REH cell (cell line): ENCODE measurements around a stretch of chr6.

DNA sequence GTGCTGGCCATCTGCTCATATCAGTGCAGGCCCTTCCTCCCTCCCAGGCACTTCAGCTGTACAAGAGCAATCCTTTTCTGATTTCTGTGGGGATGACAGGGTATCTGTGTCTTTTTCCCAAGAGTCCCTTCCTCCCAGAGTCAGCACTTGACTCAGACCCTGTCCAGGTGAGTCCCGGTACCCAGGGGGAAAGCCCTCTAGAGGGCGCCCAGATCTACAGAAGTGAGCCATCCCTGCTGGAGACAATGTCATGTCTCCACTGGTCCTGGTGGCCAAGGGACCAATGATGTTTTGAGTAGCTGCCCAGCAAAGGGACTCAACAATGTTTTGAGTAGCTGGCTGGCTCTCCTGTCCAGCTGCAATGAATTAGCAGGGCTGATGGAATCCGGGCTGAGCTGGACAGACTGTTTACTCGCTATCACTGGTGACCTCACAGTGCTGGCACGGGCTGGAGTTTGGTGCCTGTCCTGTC is 23.6 kb downstream of the LRP11 start:
- PRO-cap = no peak

DNA sequence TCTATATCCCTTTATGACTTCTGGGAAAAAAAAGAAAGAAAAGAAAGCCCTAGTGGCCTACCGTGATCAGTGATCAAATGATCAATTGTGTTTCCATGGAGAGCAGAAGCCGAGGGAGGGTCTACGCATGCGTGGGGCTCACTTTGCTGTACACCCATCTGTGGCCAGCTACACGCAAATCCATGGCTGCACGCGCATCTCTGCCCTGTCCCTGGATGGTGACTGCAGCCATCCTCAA is 695 bp upstream of the ULBP3 start:
- PRO-cap = no peak

DNA sequence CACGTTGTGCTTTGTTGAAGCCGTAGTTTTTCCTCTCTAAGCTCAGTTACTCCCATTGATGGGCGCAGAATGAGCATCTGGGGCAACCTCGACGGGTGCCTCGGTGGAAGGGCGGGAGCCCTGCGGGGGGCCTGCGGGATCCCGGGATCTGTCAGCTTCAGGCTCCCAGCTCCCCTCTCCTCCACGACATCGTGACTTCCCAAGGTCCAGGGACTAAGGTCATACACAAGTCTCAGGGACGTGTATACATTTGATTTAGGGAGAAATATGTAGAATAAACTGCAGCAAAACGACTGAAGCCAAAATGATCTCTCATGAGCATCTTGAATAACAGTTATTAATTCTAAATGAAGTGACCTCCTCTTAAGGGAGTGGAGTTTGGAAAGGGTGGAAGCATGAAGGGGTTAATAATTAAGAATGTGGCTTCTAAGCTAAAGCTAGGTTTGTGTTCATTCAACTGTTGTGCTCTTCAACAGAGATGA is 1.3 kb downstream of the PPP1R14C start:
- PRO-cap = no peak

- PRO-cap = no peak
These were observed 4.3 kb downstream of the IYD start for GRCh38 chr6:150372859-150373688.

- PRO-cap = no peak
These were observed 34.4 kb downstream of the IYD start for GRCh38 chr6:150403113-150403793.

GRCh38 chr6:150457166-150457910 is 88.5 kb downstream of the IYD start:
- PRO-cap = no peak

DNA sequence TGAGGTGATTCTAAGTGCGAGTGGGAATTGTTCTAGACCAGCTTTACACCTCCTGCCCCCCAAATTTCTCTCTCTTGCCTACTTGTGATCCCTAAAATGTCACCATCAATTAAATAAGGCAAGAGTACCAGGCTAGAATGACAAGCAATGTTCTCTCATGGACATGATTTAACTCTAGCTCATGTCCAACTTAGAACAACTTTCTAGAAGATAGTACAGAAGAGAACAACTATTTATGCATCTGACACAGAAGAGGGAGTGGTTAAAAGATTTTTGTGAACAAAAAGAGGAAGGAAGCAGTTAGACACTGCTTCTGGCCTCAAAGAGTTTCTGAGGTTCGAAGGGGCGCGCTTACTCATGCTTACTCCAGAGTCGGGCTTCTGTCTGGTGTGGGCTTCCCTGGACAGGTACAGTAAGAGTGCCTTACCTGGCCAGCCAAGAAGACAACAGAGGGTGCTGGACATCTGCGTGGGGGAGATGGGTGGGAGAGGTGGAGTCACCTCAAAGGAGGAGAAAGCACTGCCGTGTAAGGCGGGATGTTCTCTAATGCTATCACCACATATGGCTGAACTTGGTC is 25.3 kb upstream of the PLEKHG1 start:
- PRO-cap = unidirectional peak, plus-strand start at position 322 of the sequence

- PRO-cap = no peak
These were observed 3.4 kb upstream of the PLEKHG1 start for GRCh38 chr6:150596177-150596832.

DNA sequence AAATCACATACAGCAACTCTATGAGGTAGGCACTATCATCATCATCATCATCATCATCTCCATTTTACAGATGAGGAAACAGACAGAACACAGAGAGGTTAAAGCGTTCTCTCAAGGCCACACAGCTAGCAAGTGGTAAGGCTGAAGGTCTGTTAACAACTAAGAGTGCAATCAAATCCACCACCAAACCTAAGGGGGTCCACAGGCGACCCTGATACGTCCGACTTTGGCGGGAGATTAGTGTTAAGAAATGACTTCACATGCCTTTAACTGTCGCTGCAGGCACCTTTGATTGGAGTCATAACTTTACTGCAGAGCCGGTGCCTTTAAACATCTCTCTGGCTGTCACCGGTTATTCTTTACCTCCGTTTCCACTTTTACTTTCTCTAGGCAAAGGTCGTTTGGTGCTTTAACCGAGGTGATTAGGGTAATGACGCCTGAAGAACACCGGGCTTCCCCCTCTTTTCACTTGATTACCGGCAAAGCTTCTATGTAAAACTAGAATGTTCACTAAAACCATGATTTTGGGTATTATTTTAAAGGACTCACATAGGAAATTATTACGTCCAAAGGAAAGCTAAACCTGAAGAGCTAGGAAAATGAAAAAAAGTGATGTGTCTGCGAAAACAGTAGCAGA is 584 bp upstream of the PLEKHG1 start:
- PRO-cap = no peak

GRCh38 chr6:150640577-150640973 is 40.9 kb downstream of the PLEKHG1 start:
- PRO-cap = no peak

DNA sequence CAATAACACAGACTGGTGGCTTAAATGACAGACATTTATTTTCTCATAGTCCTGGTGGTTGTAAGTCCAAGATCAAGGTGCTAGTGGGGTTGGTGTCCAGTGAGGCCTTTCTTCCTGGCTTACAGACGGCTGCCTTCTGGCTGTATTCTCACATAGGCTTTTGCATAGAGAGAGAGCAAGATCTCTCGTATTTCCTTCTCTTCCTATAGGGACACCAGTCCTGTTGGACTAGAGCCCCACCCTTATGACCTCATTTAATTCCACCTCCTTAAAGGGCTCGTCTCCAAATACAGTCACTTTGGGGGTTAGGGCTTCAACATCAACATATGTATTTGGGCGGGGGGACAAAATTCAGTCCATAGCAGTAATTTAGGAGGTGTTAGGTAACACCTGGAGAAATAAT is 105.0 kb downstream of the PLEKHG1 start:
- PRO-cap = no peak

GRCh38 chr6:150775647-150776367 is 89.7 kb upstream of the MTHFD1L start:
- PRO-cap = no peak

DNA sequence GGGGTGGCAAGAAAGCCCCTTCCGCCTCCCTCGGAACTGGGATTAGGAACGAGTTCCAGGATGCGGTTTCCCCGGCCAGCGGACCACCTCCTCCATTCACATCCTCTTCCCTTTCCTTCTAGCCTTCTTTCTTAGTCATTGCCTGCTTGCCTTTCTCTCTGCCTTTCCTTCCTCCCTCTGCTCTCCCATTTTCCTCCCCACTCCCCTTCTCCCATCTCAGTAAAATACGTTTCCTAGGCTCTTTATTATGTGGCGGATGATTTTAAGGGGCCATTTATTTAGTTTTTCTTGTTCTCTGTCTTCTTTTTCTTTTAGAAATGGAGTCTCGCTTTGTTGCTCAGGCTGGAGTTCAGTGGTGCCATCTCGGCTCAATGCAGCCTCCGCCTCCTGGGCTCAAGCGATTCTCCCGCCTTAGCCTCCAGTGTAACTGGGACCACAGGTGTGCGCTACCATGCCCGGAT is 1.4 kb downstream of the MTHFD1L start:
- PRO-cap = no peak

DNA sequence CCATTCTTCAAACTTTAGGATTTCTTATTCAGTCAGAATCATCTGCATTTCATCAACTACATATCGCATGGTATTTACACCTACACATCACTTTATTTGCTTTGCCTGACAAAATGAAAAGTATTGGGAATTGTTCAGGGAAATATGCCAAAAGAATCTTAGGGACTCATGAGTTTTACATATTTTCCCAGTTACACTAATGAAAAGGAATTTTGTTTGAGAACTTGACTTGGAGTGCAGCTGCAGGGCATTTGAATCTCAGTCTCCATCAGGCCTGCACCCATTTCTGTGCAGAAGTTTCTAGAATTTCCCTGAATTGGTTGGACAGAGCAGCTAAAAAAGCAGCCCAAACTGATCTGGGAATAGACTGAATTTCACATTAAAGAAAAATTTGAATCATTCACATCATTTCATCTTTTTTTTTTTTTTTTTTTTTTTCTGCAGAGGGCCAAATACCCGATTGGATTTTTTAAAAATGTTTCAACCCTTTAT is 65.4 kb downstream of the MTHFD1L start:
- PRO-cap = no peak

GRCh38 chr6:150987396-150988030 is 122.0 kb downstream of the MTHFD1L start:
- PRO-cap = no peak

- PRO-cap = no peak
These were observed 98.1 kb upstream of the AKAP12 start for GRCh38 chr6:151141559-151142077.

DNA sequence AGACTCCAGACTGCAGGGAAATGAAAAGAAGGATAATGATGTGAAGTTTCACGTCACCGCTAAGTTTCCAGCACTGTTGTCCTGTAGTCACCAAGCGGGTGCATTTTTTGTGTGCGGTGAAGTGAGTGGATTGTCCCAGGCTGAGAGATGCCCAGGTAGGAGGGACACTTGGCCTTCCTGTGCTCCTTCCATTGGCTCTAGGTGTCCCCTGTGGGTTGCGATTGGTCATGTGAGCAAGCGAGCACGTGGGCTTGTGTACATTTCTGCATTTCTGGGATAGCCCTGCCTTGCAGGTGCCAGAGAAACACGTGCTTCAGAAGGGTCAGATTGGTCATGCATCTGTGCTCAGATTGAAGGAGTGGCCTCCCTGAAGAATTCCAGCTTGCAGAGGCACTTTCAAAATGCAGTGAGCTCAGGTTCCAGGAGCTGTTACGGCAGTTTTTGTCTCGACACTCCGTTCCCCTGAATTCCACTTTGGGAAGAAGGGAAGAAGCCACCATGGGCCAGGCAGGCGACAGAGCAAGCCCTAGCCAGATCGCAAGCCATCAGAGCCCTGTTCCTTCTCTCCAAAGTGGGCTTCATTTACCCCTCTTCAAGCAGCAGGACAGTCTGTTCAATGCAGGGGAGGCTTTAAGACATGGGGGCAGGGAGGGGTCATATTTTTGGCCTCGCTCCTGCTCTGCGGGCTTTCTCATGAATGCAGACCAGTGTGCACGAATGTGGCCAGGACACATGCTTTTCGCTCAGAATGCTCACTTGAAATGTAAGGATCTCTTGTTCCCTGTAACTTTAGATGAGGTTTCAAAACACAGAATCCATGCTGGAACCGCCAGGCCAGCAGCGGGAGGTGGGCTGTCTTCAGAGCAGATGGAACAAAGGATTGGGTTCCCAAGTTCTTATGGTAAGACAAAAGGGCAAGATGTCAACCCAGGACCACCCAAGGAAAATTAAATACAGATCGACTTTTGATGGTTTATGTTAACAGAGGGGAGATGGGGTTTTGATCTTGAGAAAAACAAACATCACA is 78.6 kb upstream of the AKAP12 start:
- PRO-cap = no peak

DNA sequence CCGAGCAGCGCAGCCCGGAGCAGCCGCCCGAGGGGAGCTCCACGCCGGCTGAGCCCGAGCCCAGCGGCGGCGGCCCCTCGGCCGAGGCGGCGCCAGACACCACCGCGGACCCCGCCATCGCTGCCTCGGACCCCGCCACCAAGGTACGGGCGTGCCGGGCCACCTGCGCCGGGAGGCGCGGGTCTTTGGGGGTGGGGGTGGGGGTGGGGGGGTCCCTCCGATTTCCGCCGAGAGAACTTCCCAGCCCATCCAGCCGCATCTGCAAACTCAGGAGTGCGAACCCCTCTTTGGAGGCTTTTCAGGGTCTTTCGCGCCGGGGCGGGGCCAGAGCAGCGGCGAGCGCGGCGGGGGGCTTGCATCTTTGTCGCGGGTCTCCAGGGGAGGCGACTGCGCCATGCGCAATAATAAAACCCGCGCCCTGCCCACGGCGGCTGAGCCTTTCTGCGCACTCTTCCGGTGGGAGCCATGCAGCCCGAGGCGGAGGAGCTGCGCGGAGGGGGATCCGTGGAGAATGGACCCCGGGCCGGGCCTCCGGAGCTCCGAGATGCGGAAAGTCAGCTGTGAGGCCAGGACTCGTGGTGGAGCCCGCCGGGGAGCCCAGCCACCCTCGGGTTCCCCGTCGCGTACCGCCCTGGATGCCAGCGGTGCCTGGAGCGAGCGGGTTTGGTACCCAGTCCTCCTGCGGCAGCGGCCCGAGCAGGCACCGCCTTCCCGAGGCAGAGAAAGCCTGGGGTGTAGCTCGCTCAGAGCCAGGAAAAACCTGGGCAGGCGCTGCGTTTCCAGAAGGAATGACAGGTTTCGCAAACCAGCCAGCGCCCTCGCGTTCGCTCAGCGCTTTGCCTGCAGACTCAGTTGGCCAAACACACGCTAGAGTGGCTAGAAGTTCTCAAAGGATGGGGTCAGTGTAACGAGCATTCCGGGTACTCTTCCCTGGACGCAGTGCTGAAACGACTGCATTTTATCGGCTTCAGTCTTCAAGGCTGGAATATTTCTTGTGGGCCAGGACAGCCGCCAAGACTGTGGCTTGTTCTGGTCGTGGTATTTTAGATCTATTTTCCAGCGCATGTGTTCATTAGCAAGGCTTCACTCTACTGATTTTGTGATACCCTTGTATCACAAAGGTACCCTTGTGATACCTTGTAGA is 1.2 kb downstream of the AKAP12 start:
- PRO-cap = bidirectional peak, plus-strand start at position 434 of the sequence, minus-strand start at position 255 of the sequence; unidirectional peak, minus-strand start at position 1,051 of the sequence

DNA sequence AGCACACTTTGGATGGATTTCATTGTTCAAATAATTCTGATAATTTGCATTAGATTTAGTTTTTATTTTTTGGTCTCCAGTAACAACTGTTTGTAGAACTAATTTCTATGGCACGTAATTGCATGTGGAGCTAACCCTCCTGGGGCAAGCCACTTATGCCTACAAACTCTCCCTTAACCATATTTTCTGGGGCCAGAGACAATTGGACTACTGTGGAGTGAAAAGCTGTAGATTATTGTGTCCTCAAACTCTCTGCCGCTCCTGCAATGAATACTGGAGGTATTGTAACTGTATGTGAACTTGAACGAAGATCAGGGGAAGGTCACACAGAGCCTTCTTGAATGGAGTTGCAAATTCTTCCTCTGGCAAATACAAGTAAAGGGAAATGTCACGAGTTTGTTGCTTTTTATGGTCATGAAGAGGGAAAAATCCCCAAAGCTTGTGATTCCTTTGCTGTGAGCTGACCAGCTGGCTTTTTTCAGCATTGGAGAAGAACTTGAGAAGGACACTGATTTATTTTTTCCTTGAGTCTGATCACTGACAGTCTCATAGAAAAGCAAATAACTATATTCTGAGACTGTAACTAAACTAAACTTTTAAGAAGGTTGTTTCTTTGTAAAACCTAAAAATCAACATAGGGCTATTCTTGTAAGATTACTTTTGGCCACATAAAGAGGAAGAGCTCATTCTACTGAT is 18.3 kb downstream of the AKAP12 start:
- PRO-cap = no peak

DNA sequence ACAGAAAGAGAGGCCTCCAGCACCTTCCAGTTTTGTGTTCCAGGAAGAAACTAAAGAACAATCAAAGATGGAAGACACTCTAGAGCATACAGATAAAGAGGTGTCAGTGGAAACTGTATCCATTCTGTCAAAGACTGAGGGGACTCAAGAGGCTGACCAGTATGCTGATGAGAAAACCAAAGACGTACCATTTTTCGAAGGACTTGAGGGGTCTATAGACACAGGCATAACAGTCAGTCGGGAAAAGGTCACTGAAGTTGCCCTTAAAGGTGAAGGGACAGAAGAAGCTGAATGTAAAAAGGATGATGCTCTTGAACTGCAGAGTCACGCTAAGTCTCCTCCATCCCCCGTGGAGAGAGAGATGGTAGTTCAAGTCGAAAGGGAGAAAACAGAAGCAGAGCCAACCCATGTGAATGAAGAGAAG is 39.3 kb downstream of the ZBTB2 start:
- PRO-cap = no peak